Colonic mucosa (tissue), 1 donor: Measurements from ENCODE around the genes NINL, DEFB116 and ID1.

GRCh38 chr20:25309278-25309890 lies 61.5 kb downstream of the PYGB start:
- PRO-cap, result bidirectional peak, plus-strand start at chr20:25309732, minus-strand start at chr20:25309505; bidirectional peak, plus-strand start at chr20:25310034, minus-strand start at chr20:25309821

GRCh38 chr20:25408737-25409388 lies 1.4 kb downstream of the GINS1 start:
- PRO-cap, result no peak

GRCh38 chr20:25462189-25462713 lies 54.8 kb downstream of the GINS1 start:
- PRO-cap, result no peak

DNA sequence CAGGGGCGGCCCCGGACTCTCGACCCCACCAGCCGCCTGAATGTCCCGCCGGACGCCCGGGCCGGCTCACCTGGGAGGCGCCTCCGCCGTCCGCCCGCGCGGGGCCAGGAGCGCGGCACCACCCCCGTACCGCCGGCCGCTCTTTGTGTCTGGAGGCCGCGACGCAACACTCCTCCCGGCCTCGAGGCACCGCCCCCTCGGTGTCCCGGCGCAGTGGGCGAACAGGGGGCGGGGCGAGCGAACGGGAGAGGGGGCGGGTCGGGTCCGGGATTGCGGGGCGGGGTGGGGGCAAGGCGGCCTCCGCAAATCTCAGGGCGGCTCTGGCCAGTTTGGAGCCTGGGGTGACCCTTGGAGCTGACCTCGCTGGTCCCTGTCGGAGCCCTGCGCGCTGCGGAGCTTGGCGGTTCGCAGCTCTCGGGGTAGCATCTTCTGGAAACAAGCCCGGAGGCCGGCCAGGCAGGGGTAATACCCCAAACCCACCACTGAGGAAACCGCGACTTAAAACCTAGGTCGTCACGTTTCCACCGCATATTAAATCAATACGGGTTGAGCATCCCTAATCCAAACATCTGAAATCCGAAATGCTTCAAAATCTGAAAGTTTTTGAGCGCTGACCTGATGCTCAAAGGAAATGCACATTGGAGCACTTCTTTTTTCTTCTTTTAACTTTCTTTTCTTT lies at the start of gene NINL:
TSS of gene NINL (minus strand) at position 147 of the 679 bp plus-strand sequence.
- PRO-cap, result bidirectional peak, plus-strand start at position 298 of the sequence, minus-strand start at position 134 of the sequence

GRCh38 chr20:25675431-25676454 lies 20.9 kb downstream of the ZNF337 start:
- PRO-cap, result no peak

- PRO-cap, result no peak
These were observed 1504.8 kb upstream of the DEFB115 start for GRCh38 chr20:29752613-29753191.

- PRO-cap, result no peak
These were observed 1470.1 kb upstream of the DEFB115 start for GRCh38 chr20:29787400-29787679.

- PRO-cap, result no peak
These were observed 1373.2 kb upstream of the DEFB115 start for GRCh38 chr20:29883951-29884933.

GRCh38 chr20:30611503-30612033 lies 645.9 kb upstream of the DEFB115 start:
- PRO-cap, result no peak

DNA sequence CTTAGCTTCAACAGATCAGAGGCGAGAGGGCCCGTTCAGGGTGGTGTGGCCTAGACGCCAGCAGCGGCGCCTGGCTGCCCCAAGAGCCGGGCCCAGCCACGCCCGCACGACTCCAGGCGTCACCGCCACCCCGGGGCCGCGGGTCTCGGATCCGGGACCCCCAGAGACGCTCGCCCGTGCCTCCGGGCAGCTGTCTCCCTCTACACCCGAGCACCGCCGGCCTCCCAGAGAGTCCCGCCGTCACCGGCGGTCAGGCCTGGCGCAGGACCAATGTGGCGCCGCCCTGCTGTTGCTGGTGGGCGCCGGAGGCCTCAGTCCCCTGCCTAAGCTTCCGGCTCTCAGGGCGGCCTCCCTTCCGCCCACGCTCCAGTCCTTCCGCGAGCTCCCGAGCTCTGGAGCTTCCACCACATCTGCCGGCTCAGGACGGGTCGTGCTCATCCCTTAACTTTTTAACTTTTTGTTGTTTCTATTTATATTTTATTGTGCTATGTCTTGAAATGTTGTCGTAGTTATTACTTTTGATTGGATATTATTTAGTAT lies 441.2 kb upstream of the DEFB115 start:
- PRO-cap, result no peak

DNA sequence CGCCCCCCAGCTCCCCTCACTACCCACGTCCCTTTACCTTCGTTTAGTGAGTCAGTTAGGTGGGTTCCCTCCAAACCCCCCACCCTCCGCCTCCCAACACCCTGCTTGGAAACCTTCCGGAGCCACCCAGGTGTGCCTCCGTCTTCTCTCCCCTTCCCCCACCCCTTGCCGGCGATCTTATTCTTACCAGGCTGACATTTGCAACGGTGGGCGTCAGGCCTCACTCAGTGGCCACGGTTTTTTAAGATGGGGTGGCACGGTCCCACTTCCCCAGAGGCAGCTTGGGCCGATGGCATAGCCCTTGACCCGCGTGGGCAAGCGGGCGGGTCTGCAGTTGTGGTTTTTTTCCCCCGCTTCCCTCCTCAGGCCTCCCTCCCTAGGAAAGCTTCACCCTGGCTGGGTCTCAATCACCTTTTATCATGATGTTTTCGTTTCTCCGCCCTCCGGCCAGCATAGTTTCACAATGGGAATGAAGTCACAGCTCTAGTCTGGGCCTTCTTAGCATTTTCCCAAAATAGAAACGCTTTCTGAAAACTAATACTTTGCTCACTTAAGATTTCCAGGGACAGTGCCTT lies 345.0 kb upstream of the DEFB115 start:
- PRO-cap, result no peak

- PRO-cap, result no peak
These were observed at the start of gene DEFB116 for GRCh38 chr20:31308479-31308823. TSS of gene DEFB116 (minus strand) at chr20:31308585.

DNA sequence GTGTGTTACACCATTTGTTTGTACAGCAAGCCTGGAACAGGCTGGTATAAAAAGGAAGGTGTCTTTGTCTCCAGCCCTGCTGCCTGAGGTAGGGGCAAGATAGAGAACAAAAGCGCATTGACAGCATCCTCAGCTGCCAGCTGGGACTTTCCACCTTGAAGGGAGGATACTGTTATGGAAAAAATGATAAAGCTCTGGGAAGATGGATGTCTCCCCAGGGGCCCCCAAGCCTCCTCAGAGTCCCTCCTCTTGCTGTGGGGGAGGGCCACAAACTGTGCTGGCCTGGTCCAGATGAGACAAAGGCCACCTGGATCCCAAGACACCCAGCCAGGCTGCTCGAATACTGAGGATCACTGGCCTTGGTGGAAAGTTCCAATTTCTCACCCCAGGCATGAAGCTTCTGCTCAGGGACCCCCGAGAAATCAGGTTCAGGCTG lies 13.0 kb downstream of the REM1 start:
- PRO-cap, result no peak

DNA sequence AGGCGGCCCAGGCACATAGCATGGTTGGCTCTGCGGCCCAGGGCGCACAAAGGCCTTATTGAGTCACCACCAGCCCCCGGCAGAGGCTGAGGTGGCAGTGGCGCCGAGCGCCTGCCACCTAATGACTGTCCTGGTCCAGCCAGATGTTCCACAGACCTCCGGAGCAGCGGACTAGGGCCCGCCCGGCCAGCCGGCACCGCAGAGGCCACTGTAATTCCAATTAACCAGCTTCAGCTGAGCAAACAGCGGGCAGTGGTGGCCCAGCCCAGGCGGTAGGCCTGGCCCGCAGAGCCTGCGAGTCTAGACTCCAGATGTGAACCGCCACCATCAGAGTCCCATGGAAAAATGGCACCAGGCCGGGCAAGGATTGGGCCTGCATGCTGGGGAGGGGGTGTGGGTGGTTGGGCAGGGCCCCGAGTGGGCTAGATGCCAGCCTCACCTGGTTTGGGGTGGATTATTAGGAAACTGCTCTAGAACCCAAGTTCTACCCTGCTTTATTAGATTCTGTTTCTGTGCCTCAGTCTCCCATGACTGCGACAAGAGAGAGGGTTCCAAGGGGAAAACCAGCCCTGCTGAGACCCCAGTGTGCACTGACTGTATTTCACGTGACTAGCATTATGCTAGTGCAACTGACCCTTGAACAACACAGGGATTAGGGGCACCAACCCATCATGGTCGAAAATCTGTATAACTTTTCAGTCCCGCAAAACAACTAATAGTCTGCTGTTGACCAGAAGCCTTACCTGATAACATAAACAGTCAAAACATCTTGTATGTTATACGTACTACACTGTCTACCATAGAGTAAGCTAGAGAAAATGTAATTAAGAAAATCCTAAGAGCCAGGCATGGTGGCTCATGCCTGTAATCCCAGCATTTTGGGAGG lies 23.9 kb downstream of the MCTS2 start:
- PRO-cap, result no peak

DNA sequence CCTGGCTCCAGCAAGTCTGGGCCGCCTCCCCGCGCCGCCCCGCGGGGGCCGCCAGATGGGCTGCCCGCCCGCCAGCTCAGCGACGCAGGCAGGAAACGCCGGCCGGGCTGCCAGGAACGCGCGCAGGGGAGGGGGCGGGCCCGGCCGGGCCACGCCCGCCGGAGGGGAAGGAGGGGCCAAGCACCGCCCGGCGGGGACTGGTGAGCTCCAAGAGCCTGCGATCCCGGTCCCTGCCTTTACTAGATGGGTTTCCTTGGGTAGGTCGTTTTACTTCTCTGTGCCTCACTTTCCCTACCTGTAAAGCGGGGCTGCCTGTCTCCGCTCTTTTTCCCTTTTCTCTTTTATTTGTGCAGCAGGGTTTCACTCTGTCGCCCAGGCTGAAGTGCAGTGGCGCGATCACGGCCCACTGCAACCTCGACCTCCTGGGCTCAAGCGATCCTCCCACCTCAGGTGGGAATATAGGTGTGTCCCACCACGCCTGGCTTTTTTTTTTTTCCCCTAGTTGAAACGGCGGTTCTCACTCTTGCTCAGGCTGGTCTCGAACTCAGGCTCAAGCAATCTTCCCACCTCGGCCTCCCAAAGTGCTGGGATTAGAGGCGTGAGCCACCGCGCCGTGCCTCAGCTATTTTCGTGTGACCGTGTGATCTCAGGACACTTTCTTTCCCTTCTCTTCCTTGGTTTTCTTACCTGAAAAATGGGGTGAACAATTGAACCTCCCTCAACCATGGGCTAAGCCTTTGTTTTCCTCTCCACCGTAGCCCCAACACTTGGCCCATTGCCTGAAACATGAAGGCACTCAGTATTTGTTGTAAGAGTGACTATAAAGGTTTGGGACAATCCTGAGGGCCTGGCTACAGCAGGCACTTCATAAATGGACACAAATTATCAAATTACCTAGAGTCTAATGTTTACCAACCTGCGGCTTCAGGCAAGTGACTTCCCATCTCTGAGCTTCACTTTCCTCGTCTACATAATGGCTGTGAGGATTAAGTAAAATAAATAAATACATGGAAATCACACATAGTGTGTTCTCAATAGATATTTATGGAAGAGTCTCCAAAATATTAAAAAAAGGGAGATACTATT lies 26.3 kb downstream of the MCTS2 start:
- PRO-cap, result bidirectional peak, plus-strand start at position 183 of the sequence, minus-strand start at position 86 of the sequence; bidirectional peak, plus-strand start at position 520 of the sequence, minus-strand start at position 416 of the sequence

DNA sequence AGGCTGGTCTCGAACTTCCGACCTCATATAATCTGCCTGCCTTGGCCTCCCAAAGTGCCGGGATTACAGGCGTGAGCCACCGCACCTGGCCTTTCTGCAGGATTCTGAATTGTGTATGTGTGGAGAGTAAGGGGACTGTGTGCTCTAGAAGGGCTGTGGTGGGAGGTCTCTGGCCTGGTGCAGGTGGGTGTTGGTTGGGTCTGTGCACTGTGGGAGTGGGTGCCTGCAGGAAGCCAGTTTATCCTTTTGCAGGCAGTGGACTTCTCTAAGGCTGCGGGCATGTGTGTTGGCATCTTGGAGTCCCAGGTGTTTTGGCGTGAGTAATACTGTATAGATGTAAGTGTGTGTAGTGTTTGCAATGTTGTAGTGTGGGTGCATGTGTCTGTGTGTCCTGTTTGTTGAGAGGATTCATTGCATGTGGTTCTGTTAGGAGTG lies 10.8 kb upstream of the ID1 start:
- PRO-cap, result no peak

- PRO-cap, result bidirectional peak, plus-strand start at chr20:31605289, minus-strand start at chr20:31605145
These were observed at the start of gene ID1 for GRCh38 chr20:31605205-31605402. TSS of gene ID1 (plus strand) at chr20:31605289.

GRCh38 chr20:31698615-31699684 lies 23.7 kb downstream of the BCL2L1 start:
- PRO-cap, result bidirectional peak, plus-strand start at chr20:31699404, minus-strand start at chr20:31699276

DNA sequence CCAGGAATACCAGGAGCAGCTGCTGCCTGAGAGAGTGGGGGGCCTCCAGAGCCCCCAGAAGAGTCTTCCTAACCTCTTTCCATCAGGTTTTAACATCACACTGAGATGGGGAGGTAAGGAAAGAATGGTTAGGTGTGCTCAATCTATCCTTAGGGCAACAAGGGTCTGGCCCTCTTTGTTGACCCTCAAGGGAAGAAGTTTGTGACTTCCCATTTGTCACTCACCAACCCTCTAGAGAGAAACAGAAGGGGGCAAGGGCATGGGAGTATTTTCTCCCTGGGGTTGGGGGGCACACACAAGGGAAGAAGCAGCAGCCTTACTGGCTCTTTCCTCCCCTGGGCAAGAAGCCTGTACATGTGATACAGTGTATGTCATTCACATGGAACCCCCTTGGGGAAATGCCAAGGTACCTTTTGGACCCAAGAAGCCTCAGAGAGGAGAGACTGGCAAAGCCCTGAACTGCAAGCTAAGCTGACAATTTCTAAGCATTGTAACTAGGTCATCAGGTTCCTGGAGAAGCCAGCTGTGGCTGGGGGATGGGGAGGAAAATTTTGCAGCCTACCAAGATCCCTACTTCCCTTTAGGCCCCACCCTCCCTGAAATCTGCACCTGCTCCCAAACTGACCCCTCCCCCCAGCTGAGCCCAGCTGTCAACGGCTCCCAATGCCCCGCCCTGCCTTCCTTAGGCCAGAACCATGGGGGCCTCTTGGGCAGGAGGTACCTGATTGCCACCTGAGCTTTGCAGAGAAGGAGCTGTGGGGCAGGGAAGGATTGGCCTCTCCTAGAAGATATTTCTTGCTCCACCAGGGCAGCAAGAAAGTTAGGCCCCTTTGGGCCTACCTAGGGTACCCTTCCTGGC lies 14.5 kb downstream of the BCL2L1 start:
- PRO-cap, result no peak

- PRO-cap, result no peak
These were observed 10.8 kb downstream of the BCL2L1 start for GRCh38 chr20:31711638-31712496.